NALM6 (cell line): ENCODE measurements around the genes TIMD4 and SOX30.

- PRO-cap = no peak
These were observed at the start of gene TIMD4 for GRCh38 chr5:156963071-156963582. TSS of gene TIMD4 (minus strand) at chr5:156963226.

DNA sequence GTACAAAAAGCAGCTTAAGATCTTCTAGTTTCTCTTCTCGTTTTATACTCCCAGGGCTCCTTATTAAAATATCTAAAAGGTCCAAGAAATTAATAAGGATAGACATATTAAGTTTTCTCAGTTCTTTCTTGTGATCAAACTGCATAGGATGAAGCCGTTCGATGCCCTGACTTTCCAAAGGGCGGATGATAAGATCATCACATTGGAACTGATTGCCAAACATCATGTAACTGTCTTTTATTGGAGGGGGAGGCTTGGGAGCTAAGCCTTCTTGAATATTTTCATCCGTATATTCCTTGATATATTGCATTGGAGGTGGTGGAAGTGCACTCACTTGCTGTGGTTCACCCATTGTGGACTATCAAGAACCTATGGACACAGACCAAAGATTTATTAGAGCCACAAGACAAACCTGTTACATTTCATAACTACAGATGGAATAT lies 3.6 kb downstream of the MED7 start:
- PRO-cap = no peak

- PRO-cap = no peak
These were observed 12.7 kb upstream of the CYFIP2 start for GRCh38 chr5:157253121-157253641.

GRCh38 chr5:157256471-157257133 lies 9.3 kb upstream of the CYFIP2 start:
- PRO-cap = no peak

- PRO-cap = no peak
These were observed 968 bp downstream of the FNDC9 start for GRCh38 chr5:157344397-157345021.

- PRO-cap = no peak
These were observed 21.3 kb downstream of the NIPAL4 start for GRCh38 chr5:157481234-157481850.

DNA sequence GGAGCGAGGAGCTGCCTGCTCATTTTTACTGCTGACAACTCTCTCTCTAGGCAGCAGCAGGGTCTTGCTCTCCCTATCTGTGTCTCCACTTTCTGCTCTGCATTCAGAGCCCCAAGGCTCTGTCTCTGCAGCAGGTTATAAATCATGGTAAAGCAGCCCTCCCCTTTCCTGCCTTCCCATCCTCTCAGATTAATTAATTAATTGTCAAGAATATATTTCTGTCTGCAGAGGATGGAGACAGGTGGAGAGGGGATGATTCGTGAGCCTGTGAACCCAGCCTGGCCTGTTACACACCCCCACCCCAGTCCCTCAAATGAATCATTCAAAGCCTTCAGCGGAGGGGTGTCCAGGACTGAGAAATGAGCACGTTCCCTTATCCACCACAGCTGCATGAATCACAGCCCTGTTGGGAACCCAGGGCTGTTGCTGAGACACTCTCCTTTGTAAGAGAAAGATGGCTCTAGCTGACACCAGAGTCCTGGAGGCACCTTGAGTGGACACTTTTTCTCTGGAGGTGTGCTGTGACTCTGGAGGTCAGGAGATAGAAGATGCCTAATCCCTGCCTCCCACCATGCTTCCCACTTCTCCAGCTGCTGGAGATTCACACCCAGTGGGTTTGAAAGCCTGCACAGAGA lies 56.0 kb downstream of the NIPAL4 start:
- PRO-cap = no peak

- PRO-cap = no peak
These were observed 56.9 kb downstream of the NIPAL4 start for GRCh38 chr5:157516830-157517359.

DNA sequence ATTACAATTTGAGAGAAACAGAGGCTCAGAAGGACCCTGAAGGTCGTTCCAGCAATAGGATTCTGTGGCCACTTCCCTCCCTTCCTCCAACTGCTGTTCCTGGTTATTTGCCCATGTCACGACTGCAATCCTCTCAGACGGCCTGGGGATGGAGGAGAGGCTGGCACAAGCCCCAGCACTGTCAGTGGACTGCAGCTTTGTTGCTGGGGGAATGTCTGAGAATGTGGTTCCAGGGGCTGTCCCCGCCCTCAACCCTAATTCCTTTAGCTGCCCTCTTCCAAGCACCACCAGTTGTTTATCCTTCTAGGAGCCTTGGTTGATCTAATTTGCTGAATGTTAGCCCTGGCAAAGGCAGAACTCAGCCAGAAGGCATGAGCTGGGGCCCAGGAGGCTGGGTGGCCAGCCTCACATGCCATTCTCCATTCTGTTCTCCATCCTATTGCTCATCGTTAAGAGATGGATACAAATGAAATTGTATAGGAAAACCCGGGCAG lies 51.6 kb downstream of the ADAM19 start:
- PRO-cap = no peak

DNA sequence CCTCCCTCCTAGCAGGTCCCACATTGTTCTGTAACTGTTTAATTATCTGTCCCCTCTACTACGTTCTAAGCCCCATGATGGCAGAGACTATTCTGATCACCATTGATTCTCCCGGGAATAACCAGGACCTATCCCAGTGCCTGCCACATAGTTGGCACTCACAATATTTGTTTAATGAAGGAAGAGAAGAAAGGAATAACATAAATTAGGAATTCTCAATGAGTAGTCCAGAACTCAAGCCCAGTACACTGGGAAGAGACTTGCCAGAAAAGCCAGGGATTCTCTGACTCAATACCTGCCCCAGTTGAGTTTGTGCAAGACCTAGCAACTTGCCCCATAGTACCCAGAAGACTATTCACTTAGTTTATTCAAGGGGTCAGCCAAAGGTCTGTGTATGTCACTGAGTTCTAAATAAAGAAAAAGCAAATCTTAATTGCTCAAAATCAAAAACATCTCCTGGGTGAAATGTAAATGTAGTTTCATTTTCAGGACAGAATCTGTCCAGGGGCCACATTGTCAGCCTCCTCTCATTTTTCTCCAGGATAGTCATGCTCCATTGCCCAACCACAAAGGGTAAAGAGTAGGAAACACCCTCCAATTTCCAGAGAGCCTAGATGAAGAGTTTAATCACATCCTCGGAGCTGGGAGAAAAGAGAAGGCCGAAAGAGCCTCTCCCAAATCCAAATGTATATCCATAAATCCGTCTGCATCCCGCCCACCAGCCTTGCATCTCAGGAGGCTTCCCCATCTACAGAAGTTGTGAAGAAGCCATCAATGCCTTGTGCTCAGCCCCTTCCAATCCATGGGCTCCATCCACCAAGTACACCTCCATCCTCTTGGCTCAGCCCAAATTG lies 27.1 kb downstream of the ADAM19 start:
- PRO-cap = no peak

GRCh38 chr5:157651477-157652709 lies at the start of gene SOX30:
TSS of gene SOX30 (minus strand) at chr5:157652438.
- PRO-cap = no peak

- PRO-cap = no peak
These were observed 865 bp upstream of the C5orf52 start for GRCh38 chr5:157670470-157670866.

GRCh38 chr5:157748757-157749280 lies 5.3 kb downstream of the LSM11 start:
- PRO-cap = no peak

GRCh38 chr5:157912599-157913416 lies 53.9 kb upstream of the CLINT1 start:
- PRO-cap = bidirectional peak, plus-strand start at chr5:157912795, minus-strand start at chr5:157912838; bidirectional peak, plus-strand start at chr5:157912986, minus-strand start at chr5:157912972; bidirectional peak, plus-strand start at chr5:157913196, minus-strand start at chr5:157913168

- PRO-cap = no peak
These were observed 135.8 kb upstream of the CLINT1 start for GRCh38 chr5:157994742-157995089.

DNA sequence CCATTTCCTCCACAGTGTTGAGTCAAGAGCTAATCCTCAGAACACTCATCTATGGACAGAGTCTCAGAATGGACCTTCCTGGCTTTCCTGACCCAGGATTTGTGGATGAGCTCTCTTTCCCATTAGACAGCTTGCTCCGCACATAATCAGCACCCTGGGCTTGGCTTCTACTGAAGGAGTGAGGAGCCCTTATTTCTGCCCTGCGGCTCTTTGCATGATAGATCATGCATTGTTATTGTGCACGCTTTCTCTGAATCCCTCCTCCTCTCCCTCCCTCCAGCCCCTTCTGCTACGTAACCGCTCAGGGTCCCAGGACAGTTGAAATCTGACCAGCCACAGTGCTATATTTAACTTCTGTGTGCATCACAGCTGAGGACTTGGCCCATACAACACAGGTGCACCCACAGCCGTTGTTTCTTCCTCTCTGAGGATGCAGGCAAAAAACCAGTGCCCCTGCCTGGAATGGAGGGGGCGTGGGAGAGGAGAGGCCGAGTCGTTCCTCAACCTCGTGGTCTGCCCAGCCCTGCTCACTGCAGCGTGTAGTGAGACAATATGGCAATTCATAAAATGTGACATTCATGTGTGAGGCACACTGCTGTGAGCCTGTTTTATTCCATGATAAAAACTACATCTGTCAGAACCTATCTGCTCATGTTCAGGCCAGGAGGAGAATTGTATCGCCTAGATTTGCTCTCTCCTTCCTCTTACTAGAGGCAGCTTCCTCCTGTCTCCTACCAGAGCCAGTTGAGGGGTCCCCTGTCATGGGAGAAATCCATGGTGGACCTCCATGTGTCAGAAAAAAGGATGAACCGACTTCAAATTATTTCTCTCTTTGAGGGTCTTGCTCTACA lies 335.7 kb upstream of the CLINT1 start:
- PRO-cap = bidirectional peak, plus-strand start at position 530 of the sequence, minus-strand start at position 172 of the sequence

GRCh38 chr5:158464003-158464420 lies 605.1 kb upstream of the CLINT1 start:
- PRO-cap = no peak

DNA sequence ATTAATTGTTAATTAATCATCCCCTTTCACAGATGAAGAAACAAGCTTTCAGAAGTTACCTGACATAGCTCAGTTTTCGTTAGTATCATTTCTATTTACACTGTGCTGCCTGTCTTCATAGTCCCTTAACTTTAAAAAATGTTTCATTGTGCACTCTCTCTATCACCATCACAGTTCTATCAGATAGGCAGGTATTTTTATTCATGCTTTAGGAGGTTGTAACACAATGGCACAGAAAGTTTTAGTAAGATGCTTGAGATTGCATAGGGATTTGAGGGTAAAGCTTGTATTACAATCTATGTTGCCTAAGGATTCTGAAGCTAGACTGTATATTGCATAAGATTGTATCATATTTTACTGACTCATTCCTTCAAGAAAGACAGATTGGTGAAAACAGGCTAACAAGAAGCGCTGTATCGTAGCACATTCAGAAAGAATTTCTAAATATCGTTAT lies 577.8 kb downstream of the EBF1 start:
- PRO-cap = no peak

- PRO-cap = bidirectional peak, plus-strand start at chr5:158677437, minus-strand start at chr5:158677260
These were observed 422.6 kb downstream of the EBF1 start for GRCh38 chr5:158676993-158677580.

DNA sequence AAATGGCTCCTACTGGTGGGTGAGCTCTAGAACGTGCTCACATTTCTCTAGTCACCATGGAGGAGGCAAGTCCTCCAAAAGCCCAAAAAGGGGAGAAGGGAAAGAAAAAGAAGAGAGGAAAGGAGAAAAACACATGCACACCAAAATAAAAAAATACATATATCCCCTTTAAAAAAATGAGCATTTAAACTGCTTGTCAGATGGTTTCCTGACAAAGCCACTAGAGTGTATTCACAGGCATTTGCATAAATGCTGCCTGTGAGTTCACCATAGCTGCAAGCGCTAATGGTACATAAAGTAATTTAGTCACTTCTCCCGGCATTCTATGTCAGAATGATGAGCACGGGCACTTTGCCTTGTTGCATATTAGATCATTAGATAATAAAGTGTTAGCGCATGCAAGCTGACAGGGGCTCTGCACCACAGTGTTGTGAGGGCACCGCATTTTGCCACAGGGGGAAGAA lies 280.7 kb downstream of the EBF1 start:
- PRO-cap = no peak